ENCODE results near the gene SPAG6.

GRCh38 chr10:21535328-21535787, 1.3 kb downstream of the MLLT10 start:
- PRO-cap, 2 experiments: no peak in any of the 2 experiments

GRCh38 chr10:21724946-21725380, 190.9 kb downstream of the MLLT10 start:
- PRO-cap, 2 experiments: no peak in any of the 2 experiments

DNA sequence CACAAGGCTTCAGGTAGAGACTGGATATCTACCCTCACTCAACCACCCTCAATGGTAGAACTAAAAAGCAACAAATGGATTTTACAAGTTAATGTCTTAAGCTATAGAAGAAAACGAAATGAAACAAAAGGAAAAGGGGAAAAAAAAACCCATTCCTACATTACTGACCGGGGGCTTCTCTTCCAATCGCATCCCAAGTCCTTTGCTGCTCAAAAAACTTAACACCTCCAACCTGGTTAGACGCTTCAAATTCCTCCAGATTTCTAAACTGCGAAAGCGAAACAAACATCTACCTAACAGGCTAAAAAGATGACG, 1.2 kb downstream of the DNAJC1 start:
- PRO-cap, 2 experiments: peak in 1 of 2 experiments; most common minus-strand start position 265 of the sequence (in 1)

DNA sequence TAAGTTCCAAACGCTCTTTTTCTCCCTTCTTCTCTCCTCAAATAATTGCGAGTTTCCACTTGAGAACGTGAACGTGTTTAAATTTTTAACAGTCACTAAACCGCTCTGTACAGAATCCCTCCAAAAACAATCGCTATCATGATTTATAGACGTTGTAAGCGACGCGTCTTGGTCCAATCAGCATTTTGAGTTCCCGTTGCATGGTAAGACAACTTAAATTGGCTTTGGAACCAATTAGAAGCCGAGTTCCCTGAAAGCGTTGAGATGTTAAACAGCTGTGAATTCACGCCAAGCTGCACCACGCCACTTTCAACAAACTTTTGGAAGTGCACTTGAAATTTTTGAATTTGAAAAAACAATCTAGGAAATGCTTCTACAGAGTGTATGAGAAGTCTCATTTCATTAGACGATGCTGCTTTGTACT, 12.6 kb upstream of the EBLN1 start:
- PRO-cap, 2 experiments: peak in 1 of 2 experiments; most common minus-strand start position 187 of the sequence (in 1)

- PRO-cap, 2 experiments: peak in 2 of 2 experiments; most common minus-strand start chr10:22333315 (in 1)
These were observed 12.1 kb upstream of the SPAG6 start for GRCh38 chr10:22332960-22333909.

DNA sequence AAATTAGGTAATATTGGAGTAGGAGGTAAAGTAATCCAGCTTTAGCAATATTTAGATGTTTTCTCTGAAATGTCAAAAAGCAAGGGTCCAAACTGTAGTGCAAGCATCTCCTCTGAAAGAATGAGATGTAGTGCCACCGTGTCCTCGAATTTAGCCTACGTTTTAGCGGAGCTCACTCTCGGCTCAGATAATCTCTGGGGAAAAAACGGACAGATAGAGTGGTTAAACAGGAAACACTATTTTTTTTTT, 5.4 kb upstream of the SPAG6 start:
- PRO-cap, 2 experiments: peak in 1 of 2 experiments; most common minus-strand start position 152 of the sequence (in 1)

- PRO-cap, 2 experiments: peak in 1 of 2 experiments; most common plus-strand start chr10:22345508 (in 1)
These were observed at the start of gene SPAG6 for GRCh38 chr10:22345065-22345840. Gene SPAG6, plus strand, starts transcription at chr10:22345496.

GRCh38 chr10:22536399-22537674, 177.5 kb downstream of the PIP4K2A start:
- PRO-cap, 2 experiments: no peak in any of the 2 experiments

- PRO-cap, 2 experiments: peak in 1 of 2 experiments; most common plus-strand start chr10:22598625 (in 1); most common minus-strand start chr10:22598553 (in 1)
These were observed 116.0 kb downstream of the PIP4K2A start for GRCh38 chr10:22598388-22598753.

DNA sequence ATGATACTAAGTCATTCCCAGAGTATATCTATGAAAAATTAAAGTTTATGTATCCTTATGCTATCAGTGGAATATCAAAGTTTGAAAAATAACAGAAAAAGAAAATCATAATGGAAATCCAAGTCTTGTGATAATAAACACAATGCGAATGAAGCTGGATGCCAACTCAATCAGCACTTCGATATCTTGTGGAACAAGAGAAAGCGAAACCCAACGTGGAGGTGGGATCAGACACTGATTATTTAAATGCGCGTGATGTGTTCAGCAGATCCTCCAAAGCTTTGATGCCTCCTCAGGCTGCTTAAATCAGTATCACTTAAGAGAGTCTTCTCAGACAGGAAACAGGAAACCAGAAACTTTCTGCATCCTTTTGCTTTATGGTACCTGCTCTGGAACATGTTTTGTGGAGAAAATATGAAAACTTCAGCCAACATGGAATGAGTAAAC, 102.7 kb downstream of the PIP4K2A start:
- PRO-cap, 2 experiments: no peak in any of the 2 experiments

DNA sequence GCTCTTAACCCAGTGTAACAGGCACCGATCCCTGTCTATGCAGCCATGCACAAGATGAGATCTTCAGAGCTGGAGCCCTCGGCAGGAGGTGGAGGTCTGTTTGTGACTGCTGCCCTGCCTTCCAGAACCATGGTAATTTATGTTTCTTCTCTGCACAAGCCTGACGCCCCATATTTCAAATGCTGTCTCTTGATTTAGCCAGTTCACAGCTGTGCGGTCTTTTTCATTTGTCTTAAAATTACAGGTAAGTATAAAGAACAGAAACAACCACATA, 59.2 kb downstream of the PIP4K2A start:
- PRO-cap, 2 experiments: no peak in any of the 2 experiments

- PRO-cap, 2 experiments: no peak in any of the 2 experiments
These were observed 38.3 kb downstream of the PIP4K2A start for GRCh38 chr10:22676064-22676557.

DNA sequence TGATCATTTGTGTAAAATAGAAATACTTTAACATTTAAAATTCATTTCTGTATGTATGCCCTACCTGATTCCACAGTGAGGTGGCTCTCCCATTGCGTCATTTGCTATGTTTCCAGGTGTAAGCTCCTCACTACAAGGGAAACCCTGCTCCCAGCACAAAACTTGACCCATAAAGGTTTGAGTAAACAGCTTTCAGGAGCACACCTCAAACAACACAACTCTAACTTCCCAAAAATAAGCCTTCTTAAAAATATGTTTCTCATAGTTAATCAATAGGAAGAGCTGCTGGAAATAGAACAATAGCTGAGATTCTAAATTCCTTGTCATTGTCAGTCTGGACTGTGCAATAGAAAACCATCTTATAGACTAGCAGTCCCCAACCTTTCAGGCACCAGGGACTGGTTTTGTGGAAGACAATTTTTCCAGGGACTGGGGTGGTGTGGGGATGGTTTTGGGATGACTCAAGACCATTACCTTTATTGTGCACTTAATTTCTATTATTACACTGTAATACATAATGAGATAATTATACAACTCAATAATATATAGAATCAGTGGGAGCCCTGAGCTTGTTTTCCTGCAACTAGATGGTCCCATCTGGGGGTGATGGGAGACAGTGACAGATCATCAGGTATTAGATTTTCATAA, 22.7 kb downstream of the PIP4K2A start:
- PRO-cap, 2 experiments: no peak in any of the 2 experiments

DNA sequence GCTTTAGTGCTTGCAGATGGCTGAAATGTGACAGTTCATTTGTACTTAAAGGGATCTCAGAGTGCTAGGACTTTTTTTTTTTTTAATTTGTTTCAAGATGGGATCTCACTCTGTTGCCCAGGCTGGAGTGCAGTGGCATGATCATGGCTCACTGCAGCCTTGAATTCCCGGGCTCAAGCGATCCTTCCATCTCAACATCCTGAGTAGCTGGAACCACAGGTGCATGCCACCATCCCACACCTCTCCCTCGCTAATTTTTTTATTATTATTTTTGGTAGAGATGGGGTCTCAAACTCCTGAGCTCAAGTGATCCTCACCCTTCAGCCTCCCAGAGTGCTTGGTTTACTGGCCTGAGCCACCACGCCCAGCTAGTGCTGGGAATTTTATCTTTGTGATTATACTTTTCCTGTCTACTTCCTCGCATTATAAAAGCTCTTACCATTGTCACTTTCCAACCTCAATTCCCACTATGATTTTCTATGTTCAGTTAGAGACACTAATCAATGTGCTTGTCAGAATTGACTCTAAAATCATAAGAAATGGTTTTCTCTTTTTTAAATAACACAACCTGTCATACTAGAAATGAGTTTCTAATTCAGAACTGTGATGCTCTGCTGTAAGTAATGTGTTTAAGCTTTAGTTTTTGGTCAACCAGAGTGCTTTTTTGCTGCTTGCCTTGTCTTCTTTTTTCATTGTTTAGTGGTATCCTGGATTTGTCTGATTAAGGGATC, 7.9 kb downstream of the OTUD1 start:
- PRO-cap, 2 experiments: no peak in any of the 2 experiments

DNA sequence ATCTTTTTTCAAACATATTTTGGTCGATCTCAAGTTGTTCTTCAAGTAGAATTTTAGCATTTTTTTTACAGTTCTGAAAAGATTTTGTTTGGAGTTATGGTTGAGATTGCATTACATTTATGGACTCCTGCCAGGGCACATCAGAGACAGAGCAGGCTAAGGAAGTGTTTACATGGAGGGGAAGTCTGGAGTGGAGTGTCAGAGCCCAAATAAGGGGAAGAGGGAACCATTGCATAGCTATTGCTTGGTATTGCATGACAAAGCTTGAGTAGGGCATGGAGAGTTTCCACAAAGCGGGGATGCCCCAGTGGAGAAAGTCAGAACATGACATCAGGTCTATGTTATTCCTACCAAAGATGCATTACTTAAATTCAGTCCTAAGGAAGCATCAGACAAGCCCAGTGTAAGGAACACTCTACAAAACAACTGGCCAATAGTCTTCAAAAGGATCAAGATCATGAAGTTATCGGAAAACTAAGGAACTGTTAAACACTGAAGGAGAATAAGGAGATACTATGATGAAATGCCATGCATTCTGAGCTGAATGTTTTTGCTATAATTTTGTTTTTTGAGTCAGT, 204.6 kb downstream of the OTUD1 start:
- PRO-cap, 2 experiments: no peak in any of the 2 experiments

DNA sequence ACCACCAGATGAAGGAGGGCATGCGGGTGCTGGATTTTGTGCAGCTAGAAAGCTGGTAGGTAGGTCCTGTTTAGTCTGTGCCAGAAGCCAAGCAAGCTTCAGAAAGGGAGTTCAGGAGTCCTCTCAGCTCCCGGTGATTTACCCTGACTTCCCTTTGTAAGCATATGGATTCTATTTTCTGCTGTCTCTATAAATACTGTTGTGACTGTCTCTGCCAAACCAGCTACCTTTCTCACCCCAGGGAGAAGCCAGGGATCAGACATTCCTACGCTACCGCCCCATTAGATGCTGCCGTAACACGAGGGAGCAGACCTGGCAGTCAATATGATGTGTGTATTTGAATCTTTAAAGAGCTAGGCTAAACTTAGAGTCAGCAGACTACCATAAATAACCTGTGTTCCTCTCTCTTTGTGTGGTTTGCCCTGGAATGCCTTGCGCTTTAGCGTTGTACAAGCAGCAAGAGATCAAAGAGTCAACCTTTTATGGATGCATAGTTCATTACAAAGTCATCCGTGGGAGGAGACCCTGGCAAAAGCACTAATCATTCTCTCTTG, 200.3 kb upstream of the KIAA1217 start:
- PRO-cap, 2 experiments: no peak in any of the 2 experiments

DNA sequence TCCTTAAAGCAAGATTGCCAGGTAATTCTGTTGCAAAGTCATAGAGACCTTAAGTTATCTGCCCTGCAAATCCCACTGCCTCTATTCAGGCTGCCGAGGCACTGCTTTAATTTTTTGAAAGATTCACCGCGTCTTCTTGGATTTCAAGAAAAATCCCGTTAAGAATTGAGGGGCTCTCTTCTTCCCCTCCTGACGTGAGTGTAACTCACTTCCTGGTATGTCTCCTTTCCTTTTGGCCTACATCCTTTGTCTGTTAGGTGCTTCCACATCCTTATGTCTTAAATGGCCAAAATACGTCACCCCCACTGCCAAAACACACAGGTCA, 1.4 kb upstream of the KIAA1217 start:
- PRO-cap, 2 experiments: no peak in any of the 2 experiments

DNA sequence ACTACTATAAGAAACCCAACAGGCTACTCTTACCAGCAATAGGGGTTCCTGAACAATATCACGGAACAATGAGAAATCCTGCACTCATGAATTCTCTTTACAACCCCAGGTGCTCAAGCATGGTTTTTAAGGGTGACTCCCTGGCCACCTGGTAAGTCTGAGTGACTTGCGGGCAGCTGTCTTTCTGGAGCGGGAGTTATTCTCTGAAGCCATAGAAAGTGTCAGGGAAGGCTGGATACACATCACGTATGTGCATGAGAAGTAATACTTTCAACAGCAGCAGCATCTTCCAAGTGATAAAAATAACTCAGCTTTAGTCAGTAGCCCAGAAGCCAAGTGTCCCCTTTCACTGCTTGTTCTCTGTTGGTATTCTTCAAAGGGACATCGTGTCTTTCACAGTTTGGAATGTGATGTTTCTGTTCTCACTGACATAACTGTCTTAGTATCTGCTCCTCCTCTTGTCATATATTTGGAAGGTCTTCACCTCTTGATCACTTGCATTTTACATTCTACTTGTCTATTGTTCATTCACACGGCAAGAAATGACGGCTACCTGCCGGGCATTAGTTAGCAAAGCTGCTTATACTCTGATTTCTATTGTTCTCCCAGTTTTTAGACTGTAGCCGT, 97.6 kb downstream of the KIAA1217 start:
- PRO-cap, 2 experiments: no peak in any of the 2 experiments

GRCh38 chr10:24385705-24386780, 177.1 kb downstream of the KIAA1217 start:
- PRO-cap, 2 experiments: no peak in any of the 2 experiments

DNA sequence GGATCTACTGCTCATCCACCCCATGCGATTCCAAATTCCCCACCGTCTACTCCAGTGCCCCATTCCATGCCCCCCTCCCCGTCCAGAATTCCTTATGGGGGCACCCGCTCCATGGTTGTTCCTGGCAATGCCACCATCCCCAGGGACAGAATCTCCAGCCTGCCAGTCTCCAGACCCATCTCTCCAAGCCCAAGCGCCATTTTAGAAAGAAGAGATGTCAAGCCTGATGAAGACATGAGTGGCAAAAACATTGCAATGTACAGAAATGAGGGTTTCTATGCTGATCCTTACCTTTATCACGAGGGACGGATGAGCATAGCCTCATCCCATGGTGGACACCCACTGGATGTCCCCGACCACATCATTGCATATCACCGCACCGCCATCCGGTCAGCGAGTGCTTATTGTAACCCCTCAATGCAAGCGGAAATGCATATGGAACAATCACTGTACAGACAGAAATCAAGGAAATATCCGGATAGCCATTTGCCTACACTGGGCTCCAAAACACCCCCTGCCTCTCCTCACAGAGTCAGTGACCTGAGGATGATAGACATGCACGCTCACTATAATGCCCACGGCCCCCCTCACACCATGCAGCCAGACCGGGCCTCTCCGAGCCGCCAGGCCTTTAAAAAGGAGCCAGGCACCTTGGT, 250.3 kb downstream of the ARHGAP21 start:
- PRO-cap, 2 experiments: no peak in any of the 2 experiments

Data from Metastatic Liver Carcinoma in the Lung (tissue), 2 donors.